Measurements from ENCODE around the gene H6PD.

GRCh38 chr1:9234706-9235787 lies at the start of gene H6PD:
Gene H6PD (plus strand): TSS chr1:9234774.
- PRO-cap, 3 experiments = peak in 3 of 3 experiments; most common plus-strand start chr1:9234774 (in 2); most common minus-strand start chr1:9235281 (in 3)
- RRBS = 1% methylated on average over 37 of the region's 97 CpGs

- PRO-cap, 3 experiments = no peak in any of the 3 experiments
- RRBS = no CpG with 5 or more reads among the region's 4 CpGs
Measured at GRCh38 chr1:9238564-9239010, 4.0 kb downstream of the H6PD start.

GRCh38 chr1:9268826-9269314 lies 23.8 kb upstream of the SPSB1 start:
- PRO-cap, 3 experiments = no peak in any of the 3 experiments
- RRBS = no CpG with 5 or more reads among the region's 17 CpGs

GRCh38 chr1:9305412-9306379 lies 13.0 kb downstream of the SPSB1 start:
- PRO-cap, 3 experiments = no peak in any of the 3 experiments
- RRBS = 88% methylated on average over 2 of the region's 32 CpGs

GRCh38 chr1:9399823-9400311 lies 107.2 kb downstream of the SPSB1 start:
- PRO-cap, 3 experiments = no peak in any of the 3 experiments
- RRBS = 13% methylated on average over 2 of the region's 11 CpGs

GRCh38 chr1:9472875-9473494 lies 66.3 kb upstream of the SLC25A33 start:
- PRO-cap, 3 experiments = peak in 1 of 3 experiments; most common plus-strand start chr1:9473343 (in 1); most common minus-strand start chr1:9472990 (in 1)
- RRBS = no CpG with 5 or more reads among the region's 15 CpGs

GRCh38 chr1:9537640-9538720 lies 1.3 kb upstream of the SLC25A33 start:
- PRO-cap, 3 experiments = no peak in any of the 3 experiments
- RRBS = no CpG with 5 or more reads among the region's 9 CpGs

GRCh38 chr1:9644475-9645004 lies 7.0 kb upstream of the PIK3CD start:
- PRO-cap, 3 experiments = no peak in any of the 3 experiments
- RRBS = no CpG with 5 or more reads among the region's 7 CpGs

- PRO-cap, 3 experiments = no peak in any of the 3 experiments
- RRBS = 4% methylated on average over 4 of the region's 21 CpGs
Measured at GRCh38 chr1:9652797-9653175, 1.3 kb downstream of the PIK3CD start.

GRCh38 chr1:9730304-9731126 lies 79.0 kb downstream of the PIK3CD start:
- PRO-cap, 3 experiments = no peak in any of the 3 experiments
- RRBS = 33% methylated on average over 2 of the region's 40 CpGs

DNA sequence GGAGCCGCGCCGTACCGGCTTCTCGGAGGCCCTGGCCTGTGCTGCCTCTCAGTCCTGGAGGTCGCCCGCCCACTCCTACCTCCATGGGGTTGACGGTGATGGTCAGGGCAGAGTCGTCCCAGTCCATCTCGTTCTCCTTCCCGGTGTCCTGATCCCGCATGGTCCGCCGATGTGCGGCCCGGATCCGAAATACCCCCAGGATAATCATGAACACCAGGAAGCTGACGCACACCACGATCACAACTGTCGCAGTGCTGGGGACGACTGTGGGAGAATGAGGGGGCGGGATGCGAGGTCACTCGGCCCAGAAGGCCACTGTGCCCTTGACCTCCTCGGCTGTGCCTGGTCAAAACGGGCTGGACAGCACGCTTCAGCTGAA lies 79.6 kb downstream of the PIK3CD start:
- PRO-cap, 3 experiments = no peak in any of the 3 experiments
- RRBS = 94% methylated on average over 9 of the region's 27 CpGs

DNA sequence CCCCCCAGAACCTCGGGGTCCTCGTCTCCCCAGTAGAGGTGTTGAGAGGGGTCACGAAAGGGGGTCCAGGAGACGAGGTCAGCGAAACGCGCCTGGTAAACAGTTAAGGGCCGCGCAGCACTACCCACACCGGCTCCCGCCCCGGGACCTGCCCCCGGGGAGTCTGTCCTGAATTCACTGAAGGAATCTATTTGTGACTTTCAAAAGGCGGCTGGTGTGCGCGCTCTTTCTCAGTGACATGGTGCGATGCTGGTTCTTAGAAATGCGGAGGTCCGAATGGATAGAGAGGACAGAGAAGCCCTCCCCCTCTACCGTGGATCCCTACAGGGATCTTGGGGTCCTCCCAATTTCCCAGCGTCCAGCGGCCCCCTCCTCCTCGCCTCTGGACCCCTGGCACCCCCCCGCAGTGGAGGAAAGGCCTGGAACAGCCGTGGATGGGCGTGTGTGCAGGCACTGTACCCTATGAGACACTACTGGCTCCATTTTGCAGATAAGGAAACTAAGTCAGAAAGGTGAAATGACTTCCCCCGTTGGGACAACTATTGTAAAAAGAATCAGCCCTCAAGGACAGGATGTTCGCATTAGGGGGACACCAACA lies 787 bp upstream of the CLSTN1 start:
- PRO-cap, 3 experiments = peak in 3 of 3 experiments; most common plus-strand start position 194 of the sequence (in 2); most common minus-strand start position 122 of the sequence (in 2)
- RRBS = no CpG with 5 or more reads among the region's 28 CpGs

DNA sequence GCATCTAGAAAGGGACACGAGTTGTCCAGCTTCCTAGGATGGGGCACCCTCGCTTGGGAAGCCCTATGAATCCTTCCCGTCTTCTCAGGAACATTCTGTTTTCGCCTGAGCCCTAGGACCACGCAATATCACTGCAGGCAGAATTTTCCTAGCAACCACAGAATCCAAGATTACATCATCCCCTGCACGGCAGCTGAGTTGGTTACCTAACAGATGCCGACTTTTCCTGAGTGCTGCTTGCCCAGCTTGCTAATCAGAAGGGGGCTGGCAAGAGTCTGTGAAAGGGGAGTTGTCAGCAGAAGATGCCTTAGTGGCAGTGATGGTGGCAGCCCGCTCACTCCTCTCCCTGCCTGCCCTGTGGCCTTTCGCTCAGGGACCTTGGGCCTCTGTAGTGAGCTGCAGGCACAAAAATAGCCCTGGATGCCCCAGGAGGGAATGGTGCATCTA lies 28.7 kb upstream of the CLSTN1 start:
- PRO-cap, 3 experiments = no peak in any of the 3 experiments
- RRBS = no CpG with 5 or more reads among the region's 9 CpGs

DNA sequence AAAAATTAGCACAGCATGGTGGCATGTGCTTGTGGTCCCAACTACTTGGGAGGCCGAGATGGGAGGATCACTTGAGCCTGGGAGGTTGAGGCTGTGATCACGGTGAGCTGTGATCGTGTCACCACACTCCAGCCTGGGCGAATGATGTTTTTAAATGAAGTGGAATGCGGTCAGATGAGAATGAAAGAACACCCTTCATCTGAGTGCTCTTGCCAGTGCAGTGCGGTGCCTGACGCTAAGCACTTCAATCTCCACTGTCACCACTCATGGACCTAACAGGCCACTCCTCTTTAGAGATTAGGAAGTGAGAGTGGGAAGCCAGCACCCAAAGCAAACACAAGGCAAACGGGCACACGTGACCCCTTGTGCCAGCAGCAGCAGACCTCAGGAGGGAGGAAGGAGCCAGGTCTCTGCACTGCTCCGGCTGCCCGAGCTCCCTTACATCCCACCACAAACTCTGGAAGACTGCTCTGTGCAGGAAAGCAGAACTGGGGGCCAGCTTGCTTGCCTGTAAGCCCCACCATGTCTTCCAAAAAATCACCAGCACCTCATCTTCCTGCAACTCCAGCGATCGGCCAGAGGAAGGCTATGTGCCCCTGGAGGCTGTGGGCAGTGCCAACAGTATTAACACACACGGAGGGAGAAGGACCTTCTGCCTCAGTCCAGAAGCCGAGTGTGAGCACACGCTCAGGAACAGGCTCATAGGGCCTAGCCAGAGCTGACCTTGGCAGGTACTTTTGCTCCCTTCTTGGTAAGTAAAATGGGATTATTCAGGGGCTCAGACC lies 9.6 kb downstream of the CTNNBIP1 start:
- PRO-cap, 3 experiments = peak in 2 of 3 experiments; most common plus-strand start position 380 of the sequence (in 2); most common minus-strand start position 256 of the sequence (in 1)
- RRBS = no CpG with 5 or more reads among the region's 16 CpGs

DNA sequence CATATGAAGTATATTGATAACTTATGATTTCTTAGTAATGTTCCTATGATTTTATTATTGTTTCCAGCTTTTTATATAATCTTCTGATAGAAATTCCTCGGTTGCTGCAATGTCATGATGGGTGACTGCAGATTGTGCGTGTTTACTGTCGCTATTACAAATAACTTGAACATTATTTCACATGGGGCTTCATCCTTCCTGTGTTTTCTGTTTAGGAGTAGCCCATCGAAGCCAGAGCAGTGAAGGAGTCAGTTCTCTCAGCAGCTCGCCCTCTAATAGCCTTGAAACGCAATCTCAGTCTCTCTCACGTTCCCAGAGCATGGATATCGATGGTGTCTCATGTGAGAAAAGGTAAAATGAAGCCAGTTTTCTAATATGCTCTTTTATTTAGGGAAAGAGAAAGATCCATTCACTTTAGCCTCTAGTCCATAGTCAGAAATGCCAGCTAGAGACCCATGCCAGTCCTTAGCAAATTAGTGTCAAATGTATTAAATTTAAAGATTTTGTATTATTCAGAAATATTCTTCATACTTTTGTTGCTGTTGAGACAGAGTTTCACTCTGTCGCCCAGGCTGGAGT lies 62.6 kb downstream of the UBE4B start:
- PRO-cap, 3 experiments = no peak in any of the 3 experiments
- RRBS = no CpG with 5 or more reads among the region's 9 CpGs

GRCh38 chr1:10170822-10171451 lies 39.4 kb upstream of the KIF1B start:
- PRO-cap, 3 experiments = no peak in any of the 3 experiments
- RRBS = no CpG with 5 or more reads among the region's 9 CpGs

- PRO-cap, 3 experiments = peak in 1 of 3 experiments; most common plus-strand start chr1:10211490 (in 1); most common minus-strand start chr1:10211497 (in 1)
- RRBS = no CpG with 5 or more reads among the region's 19 CpGs
Measured at GRCh38 chr1:10211400-10212346, 1.3 kb downstream of the KIF1B start.

DNA sequence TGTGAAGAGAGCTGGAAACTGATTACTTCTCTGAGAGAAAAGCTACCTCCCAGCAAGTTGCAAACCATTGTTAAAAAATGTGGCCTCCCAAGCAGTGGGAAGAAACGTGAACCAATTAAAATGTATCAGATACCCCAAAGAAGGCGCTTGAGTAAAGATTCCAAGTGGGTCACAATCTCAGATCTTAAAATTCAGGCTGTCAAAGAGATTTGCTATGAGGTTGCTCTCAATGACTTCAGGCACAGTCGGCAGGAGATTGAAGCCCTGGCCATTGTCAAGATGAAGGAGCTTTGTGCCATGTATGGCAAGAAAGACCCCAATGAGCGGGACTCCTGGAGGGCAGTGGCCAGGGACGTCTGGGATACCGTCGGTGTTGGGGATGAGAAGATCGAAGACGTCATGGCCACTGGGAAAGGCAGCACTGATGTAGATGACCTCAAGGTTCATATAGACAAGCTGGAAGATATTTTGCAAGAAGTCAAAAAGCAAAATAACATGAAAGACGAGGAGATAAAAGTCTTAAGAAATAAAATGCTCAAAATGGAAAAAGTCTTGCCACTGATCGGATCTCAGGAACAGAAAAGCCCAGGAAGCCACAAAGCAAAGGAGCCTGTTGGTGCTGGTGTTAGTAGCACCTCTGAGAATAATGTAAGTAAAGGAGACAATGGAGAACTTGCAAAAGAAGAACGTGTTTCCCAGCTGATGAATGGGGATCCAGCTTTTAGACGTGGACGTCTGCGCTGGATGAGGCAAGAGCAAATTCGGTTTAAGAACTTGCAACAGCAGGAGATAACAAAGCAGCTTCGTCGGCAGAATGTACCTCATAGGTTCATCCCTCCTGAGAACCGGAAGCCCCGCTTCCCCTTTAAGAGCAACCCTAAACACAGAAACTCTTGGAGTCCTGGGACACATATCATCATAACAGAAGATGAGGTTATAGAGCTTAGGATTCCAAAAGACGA lies 93.1 kb downstream of the KIF1B start:
- PRO-cap, 3 experiments = no peak in any of the 3 experiments
- RRBS = no CpG with 5 or more reads among the region's 21 CpGs

DNA sequence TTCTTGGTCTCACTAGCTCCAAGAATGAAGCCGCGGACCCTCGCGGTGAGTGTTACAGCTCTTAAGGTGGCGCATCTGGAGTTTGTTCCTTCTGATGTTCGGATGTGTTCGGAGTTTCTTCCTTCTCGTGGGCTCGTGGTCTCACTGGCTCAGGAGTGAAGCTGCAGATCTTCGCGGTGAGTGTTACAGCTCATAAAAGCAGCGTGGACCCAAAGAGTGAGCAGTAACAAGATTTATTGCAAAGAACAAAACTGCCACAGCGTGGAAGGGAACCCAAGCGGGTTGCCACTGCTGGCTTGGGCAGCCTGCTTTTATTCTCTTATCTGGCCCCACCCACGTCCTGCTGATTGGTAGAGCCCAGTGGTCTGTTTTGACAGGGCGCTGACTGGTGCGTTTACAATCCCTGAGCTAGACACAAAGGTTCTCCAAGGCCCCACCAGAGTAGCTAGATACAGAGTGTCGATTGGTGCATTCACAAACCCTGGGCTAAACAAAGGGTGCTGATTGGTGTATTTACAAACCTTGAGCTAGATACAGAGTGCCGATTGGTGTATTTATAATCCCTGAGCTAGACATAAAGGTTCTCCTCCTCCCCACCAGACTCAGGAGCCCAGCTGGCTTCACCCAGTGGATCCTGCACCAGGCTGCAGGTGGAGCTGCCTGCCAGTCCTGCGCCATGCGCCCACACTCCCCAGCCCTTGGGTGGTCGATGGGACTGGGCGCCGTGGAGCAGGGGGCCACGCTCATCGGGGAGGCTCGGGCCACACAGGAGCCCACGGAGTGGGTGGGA lies 4.4 kb upstream of the CENPS start:
- PRO-cap, 3 experiments = no peak in any of the 3 experiments
- RRBS = no CpG with 5 or more reads among the region's 28 CpGs

DNA sequence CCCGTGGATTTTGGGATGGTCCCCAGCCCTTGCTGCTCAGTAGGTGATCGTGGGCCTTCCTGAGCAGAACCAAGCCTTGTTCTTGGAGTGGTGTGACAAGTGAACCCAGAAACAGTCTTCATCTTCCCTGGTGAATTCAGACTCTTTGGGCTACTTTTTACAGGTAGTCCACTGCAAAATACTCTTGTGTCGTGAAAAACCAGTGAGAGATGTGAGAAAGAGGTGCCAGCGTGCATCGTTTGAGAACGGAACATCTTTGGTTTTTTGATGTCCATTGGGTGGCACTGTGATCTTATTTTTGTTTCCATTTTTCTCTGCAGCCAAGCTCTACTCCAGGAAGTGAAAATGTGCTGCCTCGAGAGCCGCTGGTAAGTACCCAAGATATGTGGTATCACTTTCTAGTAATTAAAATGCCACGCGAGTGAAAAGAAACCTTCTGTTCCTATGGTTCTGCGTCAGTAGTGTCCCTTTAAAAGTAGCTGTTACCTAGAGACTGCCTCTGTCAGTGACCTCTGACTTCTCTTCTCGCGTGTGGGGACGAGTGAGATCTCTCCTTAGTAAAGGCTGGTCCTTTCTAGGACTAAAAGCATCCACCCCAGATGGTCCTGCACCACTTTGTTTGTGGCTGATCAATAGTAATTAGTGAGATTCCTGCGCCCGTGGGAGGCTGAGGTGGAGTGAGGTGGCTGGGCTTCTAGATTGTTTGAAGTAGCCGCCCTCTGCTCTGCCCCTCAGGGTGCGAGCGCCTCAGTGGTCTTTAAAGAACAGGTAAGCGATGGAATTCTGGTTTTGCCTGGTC lies 20.4 kb downstream of the PEX14 start:
- PRO-cap, 3 experiments = no peak in any of the 3 experiments
- RRBS = no CpG with 5 or more reads among the region's 20 CpGs

Data from breast (tissue), 4 donors.